Skeletal muscle satellite cell (primary cell): ENCODE measurements around the genes TOR1A, ASS1 and FUBP3.

GRCh38 chr9:129626662-129627393, 865 bp downstream of the NTMT1 start:
- CAGE, long polyA plus RNA: no peak

GRCh38 chr9:129638453-129639209, 3.3 kb downstream of the ASB6 start:
- CAGE, long polyA plus RNA: no peak

DNA sequence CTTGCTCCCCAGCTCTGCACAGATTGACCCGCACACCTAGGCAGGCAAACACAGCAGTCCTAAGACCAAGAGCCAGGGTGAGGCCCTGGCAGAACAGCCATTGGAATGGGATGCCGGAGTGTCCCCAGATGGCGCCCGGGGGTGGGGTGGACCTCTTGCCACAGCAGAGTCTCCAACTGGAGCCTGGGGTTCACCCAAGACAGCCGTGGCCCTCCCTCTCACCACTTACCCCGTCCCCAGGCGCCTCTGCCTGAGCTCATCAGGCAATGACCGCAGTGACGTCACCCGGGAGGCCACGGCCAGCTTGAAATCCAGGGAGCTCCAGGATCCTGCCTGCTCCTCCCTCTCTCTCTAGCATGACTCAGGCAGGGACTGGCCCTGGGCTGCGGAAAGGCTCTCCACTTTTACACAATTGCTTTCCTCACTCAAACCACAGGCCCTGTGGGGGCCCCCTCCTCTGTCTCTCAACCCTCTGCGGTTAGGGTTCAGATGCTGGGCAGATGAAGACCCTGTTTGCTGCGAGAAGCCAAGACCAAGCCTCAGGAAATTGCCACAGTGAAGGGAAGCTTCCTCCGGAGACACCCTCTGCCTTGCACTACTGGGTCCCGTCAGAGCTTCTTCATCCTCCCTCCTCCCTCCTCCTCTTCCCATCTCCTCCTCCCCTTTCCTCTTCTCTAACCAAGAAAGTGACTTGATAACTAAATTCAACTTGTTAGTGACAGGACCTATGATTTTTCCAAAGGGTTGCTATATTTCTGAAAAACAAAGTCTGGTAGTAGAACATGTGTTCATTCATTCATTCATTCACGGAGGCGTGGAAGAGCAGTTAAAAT, 24.4 kb upstream of the PTGES start:
- CAGE, long polyA plus RNA: no peak

DNA sequence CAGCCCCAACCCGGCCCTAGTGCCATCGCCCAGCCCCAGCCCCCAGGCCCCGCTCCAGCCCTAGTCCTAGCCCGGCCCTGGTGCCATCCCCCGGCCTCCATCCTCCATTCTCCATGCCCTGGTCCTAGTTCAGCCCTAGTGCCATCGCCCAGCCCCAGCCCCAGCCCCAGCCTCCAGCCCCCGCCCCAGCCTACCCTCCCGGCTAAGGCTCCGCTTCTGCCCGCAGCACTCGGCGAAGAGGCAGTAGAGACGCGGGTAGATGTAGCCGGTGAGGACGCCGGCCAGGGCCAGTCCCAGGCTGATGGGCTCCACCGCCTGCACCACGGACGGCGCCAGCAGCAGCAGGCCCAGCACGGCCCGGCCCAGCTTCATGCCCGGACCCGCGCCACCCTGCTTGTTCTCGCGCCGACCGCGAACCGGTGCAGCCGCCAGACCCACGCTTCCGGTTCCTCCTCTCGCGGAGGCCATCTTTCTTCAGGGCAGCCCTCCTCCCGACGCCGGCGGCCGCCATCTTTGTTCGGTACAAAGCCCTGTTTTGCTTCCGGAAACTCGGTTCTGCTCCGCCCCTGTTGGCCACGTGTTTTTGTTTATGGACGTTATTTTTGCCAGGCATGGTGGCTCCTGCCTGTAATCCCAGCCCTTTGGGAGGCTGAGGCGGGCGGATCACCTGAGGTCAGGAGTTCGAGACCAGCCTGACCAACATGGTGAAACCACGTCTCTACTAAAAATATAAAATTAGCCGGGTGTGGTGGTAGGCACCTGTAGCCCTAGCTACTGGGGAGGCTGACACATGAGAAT, at the start of gene TOR1A:
Gene TOR1A, minus strand, starts transcription at position 423 of the 798 bp plus-strand sequence.
- CAGE, long polyA plus RNA: start-site peak on the minus strand centred at position 421 of the sequence, 67 bp wide, 73 and 104 reads in 2 replicates

DNA sequence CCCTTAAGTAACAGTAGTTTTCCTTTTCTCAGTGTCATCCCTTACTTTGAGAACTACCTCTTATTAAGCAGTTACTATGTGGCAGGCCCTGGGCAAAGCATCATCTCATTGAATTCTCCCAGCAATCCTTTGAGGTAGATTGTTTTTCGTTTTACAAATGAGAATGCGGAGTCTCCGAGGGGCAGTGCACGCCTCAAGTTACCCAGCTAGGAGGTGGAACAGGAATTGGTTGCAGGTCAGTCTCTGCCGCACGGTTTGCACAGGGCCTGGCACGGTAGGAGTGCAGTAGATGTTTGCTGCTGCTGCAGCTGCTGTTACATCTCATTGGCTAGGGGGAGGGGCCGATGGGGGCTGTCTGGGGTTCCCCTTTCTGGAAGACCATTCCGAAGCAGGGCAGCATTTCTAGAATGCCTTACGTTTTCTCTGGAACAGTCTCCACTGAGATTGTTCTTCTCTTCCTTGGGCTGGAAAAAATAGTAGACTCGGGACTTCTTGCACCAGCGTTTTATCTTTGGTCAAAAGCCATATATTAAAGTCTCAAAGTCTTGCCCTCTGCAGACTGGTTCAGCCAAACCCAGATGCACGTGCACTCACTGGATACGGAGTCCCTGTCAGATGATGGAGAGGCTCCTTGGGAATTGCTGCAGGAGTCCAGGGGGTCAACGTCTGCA, 1.1 kb downstream of the USP20 start:
- CAGE, long polyA plus RNA: no peak

- CAGE, long polyA plus RNA: no peak
Measured at GRCh38 chr9:129978392-129978681, 64.7 kb downstream of the FNBP1 start.

DNA sequence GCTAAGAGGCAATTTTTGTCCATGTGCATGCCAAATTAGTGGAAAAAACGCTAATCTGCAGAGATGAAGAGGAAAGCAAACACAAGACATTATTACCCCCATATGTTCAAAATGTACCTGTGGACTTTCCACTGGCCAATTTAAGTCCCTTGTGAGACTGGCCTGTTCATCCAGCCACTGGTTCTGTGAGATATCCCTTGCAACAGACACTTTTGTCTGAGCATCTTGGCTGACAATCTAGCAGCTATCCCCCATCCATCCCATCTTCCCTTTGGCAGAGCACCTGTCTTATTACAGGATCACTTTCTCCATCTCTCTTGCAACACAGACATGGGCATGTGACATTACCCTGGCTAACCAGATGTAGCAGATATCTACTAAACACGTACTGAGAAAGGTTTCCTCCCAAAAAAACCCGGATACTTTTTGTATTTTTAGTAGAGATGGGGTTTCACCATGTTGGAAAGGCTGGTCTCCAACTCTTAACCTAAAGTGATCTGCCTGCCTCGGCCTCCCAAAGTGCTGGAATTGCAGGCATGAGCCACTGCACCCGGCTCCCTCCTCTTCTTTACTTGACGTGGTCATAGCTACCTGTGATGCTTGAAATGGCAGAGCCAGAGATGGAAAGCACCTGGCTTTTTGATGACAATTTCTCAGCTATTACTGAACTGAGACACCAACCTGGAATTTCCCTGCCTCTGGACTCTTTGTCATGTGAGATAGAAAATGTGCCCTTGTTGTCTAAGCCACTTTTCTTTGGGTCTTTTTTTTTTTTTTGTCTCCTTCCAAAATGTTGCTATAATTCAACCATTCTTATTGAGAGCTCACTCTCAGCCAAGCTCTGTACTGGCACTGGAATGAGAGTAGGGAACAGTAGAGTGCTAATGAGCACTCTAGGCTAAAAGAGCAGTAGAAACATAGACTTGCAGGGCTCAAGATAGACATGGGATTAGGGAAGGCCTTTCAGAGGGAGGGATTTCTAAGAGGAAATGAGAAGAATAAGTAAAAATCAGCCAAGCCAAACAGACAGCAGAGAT, 32.7 kb downstream of the FNBP1 start:
- CAGE, long polyA plus RNA: no peak

- CAGE, long polyA plus RNA: no peak
Measured at GRCh38 chr9:130053190-130053493, 564 bp upstream of the GPR107 start.

DNA sequence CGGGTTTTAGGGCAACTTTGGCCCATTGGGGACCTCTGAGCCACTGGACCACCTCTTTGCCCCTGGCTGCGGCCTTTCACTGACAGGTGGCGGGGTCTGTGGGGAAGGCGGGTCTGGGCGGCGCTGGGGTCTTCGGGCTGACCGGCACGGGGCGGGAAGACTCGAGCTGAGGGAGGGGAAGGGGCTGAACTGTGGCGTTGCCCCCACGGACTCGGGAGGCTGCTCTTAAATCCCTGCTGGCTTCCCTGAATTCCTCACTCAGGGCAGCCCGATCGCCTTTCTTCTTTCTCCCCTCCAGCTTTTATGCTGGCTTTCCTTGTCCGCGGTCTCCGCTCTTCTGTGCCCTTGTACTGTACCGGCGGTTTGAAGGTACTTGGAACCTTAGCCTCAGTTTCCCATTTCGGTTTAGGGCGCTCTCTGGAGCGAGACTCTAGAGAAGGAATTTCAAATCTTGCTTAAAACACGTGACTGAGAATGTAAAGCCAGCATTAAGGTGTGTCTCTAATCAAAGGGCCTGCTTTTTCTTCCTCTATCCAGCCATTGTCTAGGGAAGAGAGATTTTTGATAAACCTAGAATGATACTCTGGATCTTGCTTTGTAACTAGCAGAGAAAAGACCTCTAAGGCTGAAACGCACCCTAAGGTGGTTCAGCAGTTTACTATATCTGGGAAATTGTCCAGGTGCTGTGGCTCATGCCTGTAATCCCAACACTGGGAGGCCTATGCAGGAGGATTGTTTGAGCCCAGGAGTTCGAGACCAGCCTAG, 599 bp downstream of the GPR107 start:
- CAGE, long polyA plus RNA: no peak

DNA sequence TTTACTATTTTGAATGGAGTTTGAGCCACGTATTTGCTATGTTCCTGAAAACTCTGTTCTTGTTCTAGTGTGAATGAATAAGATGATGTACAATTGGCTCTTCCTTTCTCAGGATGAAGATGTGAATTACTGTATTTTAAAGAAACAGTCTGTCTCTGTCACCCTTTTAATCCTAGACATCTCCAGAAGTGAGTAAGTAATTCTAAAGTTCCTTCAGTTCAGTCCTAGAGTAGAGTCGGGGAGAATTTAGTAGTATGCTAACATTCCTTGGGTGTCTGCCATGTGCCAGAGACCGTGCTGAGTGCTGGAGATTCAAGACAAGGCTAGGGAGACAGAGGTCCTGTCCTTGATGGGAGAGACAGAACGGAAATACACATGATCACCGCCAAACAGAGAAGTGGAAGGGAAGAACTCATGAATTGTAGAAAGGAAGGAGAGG, 23.5 kb downstream of the GPR107 start:
- CAGE, long polyA plus RNA: no peak

GRCh38 chr9:130187017-130187802, 15.0 kb downstream of the NCS1 start:
- CAGE, long polyA plus RNA: no peak

DNA sequence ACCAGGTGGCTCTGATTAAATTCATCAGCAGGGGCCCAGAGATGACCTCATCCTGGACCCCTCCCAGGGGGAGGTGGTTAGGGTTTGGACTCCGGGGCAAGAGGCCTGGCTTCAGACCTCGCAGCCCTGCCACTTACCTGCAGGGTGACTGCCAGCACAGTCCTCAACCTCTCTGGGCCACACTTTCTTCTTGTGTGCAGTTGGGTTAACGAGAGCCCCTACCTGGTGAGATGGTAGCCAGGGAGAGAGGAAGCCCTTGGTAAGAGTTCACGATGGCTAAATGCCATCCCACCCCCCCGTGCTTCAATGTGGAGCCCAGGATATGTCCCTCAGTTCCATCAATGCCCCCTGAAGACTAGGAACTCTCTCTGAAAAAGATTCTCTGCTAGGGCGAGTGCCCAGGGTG, 23.8 kb downstream of the HMCN2 start:
- CAGE, long polyA plus RNA: no peak

DNA sequence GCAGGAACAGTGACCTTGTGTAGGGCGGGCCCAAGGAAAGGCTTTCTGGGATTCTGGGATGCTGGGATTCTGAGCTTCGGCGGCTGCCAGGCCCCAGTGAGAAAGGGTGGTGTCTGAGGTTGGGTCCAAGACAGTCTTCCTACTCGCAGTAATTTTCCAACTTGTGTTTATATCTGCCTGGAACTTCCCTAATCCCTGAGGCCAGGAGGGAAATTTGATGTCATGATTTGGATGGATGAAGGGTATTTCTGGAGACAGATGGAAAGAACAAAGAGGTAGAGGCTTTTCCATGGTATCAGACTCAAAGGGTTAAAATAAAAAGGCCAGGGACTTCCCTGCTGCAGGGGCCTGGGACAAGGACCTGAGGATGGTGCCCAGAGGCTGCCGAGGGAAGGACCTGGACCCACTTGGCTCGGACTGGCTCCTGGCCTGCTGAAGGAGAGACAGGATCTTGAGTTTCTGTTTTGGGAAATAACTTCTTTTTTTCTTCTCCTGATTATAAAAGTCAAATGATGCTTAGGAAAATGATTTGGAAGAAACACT, 52.5 kb downstream of the HMCN2 start:
- CAGE, long polyA plus RNA: no peak

DNA sequence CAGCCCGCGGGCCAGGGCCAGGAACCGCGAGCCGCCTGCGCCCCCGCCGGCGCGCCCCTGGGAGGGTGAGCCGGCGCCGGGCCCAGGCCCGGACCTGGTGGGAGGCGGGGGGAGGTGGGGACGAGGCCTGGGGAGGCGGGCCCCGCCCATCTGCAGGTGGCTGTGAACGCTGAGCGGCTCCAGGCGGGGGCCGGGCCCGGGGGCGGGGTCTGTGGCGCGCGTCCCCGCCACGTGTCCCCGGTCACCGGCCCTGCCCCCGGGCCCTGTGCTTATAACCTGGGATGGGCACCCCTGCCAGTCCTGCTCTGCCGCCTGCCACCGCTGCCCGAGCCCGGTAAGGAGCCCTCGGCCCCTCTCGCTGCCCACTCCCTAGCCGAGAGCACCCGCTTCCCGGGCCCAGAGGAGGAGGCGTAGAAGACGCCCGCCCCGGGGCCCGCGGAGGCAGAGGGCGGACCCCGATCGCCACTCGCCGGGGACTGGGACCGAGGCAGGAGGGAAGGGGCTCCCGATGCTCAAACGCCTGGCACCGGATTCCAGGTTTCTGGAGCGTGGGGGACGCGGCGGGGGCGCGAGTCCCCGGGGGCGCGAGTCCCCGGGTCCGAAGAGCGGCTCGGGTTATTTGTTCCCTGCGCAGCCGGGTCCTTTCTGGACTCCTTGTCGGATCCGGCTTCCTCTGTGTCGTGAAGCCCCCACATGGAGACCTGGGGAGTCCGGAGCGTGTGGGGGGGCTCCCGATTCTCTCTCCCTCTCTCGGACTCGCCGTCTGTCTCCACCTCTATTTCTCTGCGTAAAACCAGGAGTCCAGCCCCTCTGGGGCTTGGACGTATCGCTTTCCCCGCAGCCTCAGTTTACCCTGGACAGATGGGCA, at the start of gene ASS1:
Gene ASS1, plus strand, starts transcription at position 300 of the 868 bp plus-strand sequence.
- CAGE, long polyA plus RNA: start-site peak on the plus strand centred at position 269 of the sequence, 70 bp wide, 2,457 and 1,881 reads in 2 replicates

DNA sequence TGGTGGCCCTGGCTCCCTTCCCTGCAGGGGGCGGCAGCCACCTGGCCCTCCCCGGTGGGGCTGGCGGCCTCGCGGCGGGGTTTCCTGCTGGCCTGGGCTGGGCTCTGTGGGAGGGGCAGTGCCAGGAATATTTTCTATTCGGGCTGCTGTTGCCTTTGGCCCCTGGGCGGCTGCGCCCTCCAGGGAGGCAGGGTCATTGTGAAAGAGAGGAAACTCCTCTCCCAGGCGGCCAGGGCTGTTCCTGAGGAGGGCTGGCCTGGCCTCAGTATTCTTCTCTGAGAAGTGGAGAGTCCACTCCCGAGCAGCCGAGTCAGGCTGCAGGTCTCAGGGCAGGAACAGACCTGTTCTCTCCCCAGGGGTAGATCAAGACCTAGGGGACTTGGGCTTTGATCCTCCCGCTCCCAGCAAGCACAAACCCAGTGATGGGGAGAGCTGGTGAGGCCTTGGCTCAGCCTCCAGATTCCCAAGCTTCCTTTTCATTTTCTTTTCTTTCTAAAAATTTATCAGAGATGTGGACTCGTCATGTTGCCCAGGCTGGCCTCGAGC, 842 bp downstream of the ASS1 start:
- CAGE, long polyA plus RNA: no peak

DNA sequence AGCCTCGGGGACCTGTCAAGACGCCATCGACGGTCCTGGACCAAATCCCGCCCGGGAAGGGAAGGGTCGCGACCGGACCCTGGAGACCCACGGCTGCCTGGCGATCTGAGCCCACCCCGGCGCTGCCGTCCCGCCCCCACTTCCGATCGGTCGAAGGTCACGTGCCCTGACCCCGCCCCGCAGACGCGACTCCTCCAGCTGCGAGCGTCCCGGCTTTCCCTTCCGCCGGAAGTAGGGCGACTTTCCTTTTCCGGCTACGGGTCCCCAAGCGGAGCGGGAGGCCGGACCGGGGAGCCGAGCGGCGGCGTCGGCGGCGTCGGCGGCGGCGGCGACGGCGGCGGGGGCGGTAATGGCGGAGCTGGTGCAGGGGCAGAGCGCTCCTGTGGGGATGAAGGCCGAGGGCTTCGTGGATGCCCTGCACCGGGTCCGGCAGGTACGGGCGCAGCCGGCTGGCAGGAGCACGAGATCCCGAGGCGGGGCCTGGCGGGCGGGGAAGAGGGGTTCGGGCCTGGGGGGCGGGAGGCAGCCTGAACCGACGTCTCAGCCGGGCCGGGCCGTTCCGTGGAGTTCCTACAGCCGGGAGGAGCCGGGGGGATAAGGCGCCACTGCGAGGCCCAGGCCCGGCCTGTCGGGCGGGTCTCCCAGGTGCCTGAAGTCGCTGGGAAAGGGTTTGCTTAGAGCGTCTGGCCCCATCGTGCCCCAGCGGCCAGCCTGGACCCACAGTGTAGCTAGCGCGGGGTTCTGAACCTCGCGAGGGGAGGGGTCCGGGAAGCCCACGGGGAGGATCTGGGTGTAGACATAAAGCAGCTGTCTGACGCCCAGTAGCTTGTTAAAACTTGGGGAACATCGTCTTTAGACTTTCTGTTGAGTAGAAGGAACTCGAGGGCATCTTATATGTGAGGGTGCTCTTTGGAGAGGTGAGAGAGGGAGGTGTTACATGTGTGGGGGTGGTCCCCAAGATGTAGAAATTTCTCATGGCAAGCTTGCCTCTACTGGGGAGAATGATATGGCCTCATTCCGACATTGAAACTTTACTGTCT, at the start of gene FUBP3:
Gene FUBP3, plus strand, starts transcription at position 246 of the 1,040 bp plus-strand sequence.
- CAGE, long polyA plus RNA: no peak

DNA sequence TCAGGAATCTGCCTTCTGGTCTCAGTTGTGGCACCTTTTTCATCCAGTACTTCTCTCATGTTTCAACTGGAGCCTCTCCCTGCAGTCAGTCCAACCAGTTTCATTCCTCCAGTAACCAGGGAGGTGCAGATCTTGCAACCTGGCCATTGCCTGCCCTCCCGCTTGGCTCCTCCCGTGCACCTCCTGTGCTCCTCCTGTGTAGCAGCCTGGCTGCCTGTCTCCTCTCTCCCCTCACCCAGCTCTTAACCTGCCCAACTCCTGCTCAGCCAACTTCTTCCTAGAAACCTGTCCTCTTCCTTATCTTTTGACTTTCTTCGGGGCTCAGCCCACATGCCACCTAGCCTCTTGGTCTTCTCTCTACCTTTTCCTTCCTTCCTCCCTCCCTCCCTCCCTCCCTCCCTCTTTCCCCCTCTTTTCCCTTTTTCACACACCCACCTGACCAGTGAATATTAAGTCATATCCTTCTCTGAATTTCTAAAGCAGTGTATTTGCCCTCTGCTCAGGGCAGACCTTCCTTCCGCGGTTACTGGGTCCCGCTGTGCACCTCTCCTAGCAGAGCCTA, 20.4 kb downstream of the FUBP3 start:
- CAGE, long polyA plus RNA: no peak

DNA sequence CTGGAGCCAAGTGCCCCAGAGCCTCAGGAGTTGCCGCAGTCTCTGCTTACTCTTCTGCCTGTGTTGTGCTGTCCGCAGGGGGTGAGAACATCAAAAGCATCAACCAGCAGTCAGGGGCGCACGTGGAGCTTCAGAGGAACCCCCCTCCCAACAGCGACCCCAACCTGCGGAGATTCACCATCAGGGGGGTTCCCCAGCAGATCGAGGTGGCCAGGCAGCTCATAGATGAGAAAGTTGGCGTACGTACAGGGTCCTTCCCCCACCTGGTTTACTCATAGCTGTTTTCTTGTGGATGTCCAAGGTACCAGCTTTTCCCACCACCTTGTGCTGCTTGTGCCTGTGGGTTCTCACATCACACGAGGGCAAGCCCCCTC, 33.9 kb upstream of the PRDM12 start:
- CAGE, long polyA plus RNA: no peak

DNA sequence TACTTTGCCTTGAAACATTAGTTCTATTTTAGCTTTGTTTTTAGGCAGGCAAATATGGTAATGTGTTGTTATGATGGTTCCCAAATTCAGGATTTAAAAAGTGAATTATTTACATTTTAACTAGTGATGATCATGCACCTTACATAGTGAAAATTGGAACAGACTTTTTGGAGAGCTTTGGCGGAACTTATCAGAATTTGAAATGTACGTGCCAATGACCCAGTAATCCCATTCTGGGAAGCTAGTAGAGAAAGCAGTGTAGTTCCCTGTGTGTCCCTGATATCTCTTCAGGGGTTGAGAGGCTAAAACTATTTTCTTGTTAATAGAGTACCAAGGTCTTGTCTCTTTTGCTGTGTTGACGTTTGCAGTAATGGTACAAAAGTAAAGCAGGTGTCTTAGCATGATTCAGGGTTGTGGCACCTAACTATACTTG, 22.0 kb downstream of the EXOSC2 start:
- CAGE, long polyA plus RNA: no peak

DNA sequence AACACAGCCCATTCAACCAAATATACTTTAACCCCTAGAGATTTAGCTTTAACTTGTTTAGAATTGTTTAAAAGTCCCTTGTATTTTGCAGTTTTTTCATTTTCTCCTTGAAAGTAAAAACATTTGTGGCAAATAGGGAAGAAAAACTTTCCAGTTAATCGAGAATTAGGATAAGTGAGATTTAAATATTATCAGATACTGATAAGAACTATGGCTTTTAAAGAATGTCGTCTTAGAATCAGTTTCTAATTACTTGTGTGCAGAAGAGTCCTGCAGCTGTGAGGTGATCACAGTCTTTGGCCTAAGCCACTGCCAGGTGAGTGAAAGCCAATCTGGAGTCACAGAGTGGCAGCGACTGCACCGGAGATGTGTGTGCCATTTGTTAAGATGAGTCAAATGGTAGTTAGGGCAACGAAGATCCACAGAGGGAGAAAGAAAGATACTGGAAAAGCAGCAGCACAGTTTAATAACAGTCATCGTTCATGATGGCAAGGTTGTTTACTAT, 56.1 kb upstream of the ABL1 start:
- CAGE, long polyA plus RNA: no peak